ENCODE results near the genes ASB13 and IL15RA.

- PRO-cap, result no peak
- RAMPAGE, long total RNA, 2 experiments, result no peak in any of the 2 experiments
Observed at GRCh38 chr10:5403532-5403789, 1.2 kb downstream of the TUBAL3 start.

- PRO-cap, result no peak
- RAMPAGE, long total RNA, 2 experiments, result no peak in any of the 2 experiments
Observed at GRCh38 chr10:5486187-5486677, 13.1 kb downstream of the CALML5 start.

DNA sequence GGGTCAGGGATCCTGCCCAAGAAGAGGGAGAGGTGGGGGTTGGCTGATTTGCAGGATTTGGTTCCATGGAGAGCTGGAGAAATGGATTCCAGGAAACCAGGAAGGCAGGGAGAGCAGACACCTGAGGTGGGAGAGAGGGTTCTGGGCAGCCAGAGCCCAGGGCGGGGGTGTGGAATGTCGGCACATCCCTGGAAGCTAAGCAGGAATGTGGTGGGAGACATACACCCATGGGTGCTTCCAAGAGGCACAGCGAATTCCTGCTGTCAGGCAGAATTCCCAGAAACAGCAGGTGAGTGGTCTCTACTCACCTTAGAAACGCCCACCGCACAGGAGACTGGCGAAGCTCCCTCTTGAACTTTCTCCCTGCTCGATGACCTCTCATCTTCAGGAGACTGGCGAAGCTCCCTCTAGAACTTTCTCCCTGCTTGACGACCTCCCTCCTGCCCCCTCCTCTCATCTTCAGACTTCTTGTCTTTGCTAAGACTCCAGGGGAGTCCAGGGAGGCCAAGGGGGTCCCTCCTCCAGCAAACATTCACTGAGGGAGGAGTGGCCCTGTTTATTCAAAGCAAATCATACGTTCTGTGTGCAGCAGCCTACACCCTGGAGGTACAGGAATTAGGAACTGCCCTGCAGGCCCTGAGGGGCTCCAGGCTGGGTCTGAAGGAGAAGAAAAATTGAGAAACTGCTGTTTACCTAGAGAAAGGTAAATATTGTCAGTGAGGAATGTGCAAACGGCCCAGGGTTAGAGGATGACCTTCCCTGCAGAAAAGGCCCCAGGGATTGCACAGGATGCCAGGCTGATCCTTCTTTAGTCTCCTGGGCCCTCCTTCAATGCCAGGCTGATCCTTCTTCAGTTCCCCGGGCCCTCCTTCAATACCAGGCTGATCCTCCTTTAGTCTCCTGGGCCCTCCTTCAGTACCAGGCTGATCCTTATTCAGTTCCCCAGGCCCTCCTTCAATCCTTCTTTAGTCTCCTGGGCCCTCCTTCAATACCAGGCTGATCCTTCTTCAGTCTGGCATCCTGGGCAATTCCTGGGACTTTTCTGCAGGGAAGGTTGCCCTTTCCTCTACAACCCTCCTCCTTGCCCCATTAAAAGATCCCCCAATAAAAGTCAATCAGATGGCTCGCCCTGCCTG, 5.8 kb downstream of the CALML5 start:
- PRO-cap, result no peak
- RAMPAGE, long total RNA, 2 experiments, result no peak in any of the 2 experiments

GRCh38 chr10:5547549-5548900, 23.3 kb downstream of the CALML3 start:
- PRO-cap, result bidirectional peak, plus-strand start at chr10:5548290, minus-strand start at chr10:5548259
- RAMPAGE, long total RNA, 2 experiments, result no peak in any of the 2 experiments

DNA sequence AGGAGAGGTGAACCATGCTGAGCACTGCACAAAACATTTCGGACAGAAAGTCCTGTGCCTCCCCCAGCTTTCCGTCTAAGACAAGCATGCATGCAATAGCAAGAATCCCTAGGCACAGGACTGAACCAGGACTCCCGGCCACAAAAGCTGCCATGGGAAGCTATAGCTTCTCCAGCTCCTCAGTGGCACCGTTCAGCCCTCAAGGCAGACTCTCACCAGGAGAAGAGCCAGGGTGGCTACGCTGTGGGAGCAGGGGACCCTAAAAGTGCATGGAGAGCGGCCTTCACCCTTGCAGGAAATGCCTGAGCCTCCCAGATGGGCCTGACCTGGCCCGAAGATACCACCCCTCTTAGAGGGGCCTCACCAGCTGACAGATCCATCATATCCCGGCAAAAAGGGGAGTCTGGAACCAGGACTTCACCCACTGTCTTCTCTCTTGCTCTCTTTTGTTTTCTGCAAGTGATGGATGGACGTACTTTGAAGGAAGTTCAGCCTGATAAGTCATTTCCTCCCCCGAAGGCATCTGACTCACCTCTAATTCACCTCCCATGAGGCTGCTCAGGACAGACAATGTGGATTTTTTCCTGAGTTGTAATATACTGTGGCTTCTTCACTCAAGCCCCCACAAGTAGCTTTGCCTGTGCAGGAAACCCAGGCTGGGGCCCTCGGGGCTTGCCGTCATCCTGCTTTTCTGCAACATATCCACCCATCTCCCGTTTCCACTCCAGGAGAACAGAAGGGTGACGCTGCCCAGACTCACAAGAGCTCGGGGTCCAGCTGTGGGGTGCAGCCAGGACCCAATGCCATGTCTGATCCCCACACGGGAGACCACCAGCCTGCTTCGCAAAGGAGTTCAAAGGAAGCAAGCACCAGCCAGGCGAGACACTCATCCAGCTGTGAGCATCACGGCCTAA, 70.5 kb downstream of the ASB13 start:
- PRO-cap, result no peak
- RAMPAGE, long total RNA, 2 experiments, result no peak in any of the 2 experiments

GRCh38 chr10:5665862-5666878, at the start of gene ASB13:
Gene ASB13 (minus strand): TSS chr10:5666595.
- PRO-cap, result unidirectional peak, minus-strand start at chr10:5666595
- RAMPAGE, long total RNA, 2 experiments, result start-site peak on the minus strand in 1 of 2 experiments, at chr10:5666578-5666588 at its widest, 23 reads per replicate

- PRO-cap, result no peak
- RAMPAGE, long total RNA, 2 experiments, result no peak in any of the 2 experiments
Observed at GRCh38 chr10:5858777-5859372, 30.8 kb downstream of the ANKRD16 start.

DNA sequence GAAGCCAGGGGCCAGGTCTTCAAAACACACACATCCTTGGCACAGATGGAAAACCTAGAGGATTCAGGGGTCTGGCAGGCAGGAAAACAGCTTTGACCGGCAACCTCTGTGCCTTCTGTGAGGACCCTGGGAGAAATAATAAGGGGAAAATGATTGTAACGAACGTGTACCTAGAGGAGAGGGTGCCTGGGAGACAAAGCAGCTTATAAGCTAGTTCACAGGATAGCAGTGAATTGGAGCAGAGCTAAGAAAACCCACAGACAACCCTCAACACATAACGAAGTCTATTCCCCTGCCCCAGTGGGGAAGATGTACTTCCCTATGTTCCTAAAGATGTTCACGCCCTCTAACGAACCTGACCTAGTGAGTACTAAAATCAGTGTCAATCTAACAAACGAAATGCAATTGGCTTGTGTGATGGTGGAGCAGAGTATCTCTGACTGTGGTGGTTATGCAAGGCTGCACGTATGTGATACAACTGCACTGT, 1.5 kb downstream of the ANKRD16 start:
- PRO-cap, result no peak
- RAMPAGE, long total RNA, 2 experiments, result no peak in any of the 2 experiments

- PRO-cap, result no peak
- RAMPAGE, long total RNA, 2 experiments, result no peak in any of the 2 experiments
Observed at GRCh38 chr10:5902793-5903304, 12.8 kb downstream of the FBH1 start.

- PRO-cap, result no peak
- RAMPAGE, long total RNA, 2 experiments, result no peak in any of the 2 experiments
Observed at GRCh38 chr10:5972868-5973269, 4.5 kb downstream of the IL15RA start.

- PRO-cap, result bidirectional peak, plus-strand start at chr10:5977675, minus-strand start at chr10:5977611; bidirectional peak, plus-strand start at chr10:5978236, minus-strand start at chr10:5978046
- RAMPAGE, long total RNA, 2 experiments, result start-site peak on the minus strand in 2 of 2 experiments, at chr10:5977925-5978091 at its widest, 35 to 73 reads per replicate
Observed at GRCh38 chr10:5977160-5978101, at the start of gene IL15RA. Gene IL15RA (minus strand): TSS chr10:5977543.

GRCh38 chr10:5984259-5984566, 6.9 kb upstream of the IL15RA start:
- PRO-cap, result no peak
- RAMPAGE, long total RNA, 2 experiments, result no peak in any of the 2 experiments

DNA sequence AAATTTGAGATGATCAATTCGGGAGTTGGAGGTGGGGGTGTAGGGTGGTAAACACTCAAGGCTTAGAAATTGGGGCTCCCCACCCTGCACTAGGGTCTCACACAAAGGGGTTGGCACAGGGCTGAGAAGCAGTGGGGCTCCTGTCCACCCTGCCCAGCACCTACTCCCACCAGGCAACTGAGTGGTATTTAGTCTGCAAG, 27.3 kb downstream of the IL2RA start:
- PRO-cap, result no peak
- RAMPAGE, long total RNA, 2 experiments, result no peak in any of the 2 experiments

- PRO-cap, result no peak
- RAMPAGE, long total RNA, 2 experiments, result no peak in any of the 2 experiments
Observed at GRCh38 chr10:6068947-6069480, 6.8 kb upstream of the IL2RA start.

DNA sequence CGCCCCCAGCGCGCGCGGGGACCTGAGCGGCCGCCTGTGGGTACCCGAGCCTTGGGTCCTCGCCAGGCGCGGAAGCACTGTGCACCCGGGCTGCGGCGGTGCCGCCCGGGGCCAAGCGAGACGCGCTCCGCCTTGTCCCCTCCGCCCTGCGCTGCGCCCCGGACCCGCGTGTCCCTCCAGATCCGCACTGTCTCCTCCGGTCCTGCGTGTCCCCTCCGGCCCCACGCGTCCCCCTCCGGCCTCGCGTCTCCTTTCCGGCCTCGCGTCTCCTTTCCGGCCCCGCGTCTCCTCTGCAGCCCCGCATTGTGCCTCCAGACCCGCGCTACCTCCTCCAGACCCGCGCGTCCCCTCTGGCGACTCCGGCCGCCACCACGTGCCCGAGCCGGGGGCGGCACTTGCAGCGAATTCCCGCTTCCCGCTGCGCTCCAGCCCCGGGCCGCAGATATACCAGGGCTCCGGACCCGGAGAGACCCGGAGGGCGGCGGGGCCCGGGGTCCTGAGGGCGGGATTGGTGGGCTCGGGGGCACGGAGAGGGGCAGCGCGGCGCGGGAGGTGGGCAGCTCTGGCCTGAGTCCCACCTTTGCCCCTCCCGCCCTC, 56.3 kb downstream of the RBM17 start:
- PRO-cap, result no peak
- RAMPAGE, long total RNA, 2 experiments, result no peak in any of the 2 experiments

DNA sequence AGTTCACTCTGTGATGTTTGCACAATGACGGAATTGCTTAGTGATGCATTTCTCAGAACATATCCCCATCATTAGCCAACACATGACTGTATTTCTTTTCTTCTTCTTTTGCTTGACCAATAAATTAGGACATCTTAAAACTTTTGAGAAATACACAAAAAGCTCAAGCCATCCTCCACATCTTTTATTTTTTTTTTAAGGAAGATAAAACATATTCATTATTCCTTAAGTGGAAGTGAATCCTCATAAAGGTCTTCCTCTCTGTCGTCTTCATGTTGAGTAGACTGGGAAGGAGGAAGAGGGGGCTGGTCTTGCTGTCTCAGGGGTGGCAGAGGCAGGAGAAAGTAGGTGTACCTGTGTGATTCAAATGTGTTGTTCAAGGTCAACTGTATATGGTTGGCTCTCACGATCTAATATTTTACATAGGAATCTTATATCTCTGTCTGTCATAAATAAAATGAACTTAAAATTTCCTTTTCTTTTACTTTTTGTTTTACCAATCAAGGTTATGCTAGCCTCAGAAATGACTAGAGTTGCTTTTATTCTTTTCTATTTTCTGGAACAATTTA, 5.2 kb upstream of the PFKFB3 start:
- PRO-cap, result no peak
- RAMPAGE, long total RNA, 2 experiments, result no peak in any of the 2 experiments

DNA sequence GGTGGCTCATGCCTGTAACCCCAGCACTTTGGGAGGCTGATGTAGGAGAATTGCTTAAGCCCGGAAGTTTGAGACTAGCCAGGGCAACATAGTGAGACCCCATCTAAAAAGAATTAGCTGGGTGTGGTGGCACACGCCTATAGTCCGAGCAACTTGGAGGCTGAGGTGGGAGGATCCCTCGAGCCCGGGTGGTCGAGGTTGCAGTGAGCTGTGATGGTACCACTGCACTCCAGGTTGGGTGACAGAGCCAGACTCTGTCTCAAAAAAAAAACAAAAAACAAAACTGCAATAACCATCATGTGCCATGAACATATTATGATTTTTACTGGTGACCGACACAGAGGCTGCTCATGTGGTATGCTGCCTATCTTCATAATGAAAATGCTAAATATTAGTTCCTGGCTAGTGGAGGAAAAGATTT, 71.9 kb downstream of the PFKFB3 start:
- PRO-cap, result no peak
- RAMPAGE, long total RNA, 2 experiments, result no peak in any of the 2 experiments

- PRO-cap, result no peak
- RAMPAGE, long total RNA, 2 experiments, result no peak in any of the 2 experiments
Observed at GRCh38 chr10:6381876-6382527, 179.3 kb downstream of the PFKFB3 start.

DNA sequence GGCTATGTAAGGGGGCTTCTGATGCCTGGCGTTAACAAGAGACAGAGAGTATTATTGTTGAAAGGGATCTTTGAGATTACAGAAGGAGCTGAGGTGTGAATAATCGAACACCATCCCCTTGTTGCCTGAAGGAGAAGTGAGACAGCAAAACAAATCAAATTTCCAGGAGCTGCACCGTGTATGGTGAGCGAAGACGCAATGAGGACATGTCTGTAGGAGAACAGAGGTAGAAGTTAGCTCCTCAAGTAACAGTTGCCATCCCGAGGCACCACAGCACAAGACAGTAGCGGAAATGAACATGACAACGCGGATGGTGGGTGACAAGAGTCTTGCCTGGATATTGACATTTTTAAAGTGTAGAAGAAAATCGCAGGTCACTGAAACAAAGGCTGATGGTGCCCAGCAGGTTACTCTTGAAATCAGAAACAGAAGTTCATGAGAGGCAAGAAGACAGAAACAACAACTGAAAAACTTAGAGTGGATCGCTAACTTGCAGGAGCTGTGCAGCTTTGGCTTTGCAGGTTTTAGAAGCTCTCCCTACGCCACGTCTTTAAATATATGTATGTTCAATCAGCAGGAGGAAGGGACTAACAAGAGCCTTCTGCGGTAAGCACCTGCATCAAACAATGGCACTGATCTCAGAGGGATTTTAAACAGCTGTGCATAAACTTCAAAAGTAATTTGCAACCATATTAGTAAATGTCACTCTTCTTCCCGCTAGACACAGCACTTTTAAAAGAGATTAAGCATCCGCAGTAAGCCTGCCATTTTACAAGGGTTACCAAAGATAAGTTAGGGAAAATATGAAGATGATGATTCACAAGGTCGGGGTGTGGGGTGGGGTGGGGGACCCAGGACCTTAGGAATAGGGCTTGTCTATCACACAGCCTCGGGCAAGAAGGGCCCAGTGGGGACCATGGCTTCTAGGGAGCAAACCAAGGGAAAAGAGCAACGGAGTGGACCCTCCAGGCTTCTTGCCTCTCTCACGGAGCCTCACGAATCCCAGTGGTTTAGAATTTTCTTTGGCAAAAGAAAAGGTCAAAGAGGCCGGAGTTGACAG, 1.7 kb downstream of the PRKCQ start:
- PRO-cap, result no peak
- RAMPAGE, long total RNA, 2 experiments, result no peak in any of the 2 experiments

DNA sequence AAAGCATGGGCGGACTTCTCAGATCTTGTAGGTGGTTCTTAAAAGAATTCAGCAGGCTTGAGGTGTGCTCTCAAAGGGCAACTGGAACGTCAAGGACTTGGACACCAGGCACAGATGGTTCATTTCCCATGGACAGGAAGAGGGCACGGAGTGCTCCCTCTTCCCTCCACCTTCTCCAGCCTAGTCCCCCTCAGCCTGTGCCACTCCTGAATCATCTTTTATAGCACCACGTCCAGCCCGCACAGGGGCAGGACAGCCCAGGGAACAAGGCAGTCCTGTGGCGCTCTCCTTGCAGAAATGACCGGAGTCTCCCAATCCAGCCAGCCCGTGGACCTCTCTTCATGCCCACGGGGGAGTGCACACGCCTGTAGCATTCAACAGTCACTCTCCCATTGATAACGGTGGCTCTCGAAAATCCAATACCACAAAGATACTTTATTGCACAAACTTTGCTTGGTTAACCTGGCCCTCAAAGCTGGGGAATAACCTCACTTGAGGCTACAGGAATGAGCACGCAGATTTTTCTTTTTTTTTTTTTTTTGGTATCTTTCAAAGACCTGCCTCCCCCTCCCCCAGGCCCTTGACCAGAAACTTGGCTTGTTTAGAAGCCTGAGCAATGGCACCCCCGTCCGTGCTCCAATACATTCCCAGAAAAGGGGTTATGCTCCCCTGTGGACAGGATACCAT, 808 bp downstream of the PRKCQ start:
- PRO-cap, result no peak
- RAMPAGE, long total RNA, 2 experiments, result no peak in any of the 2 experiments

Measured in prostate gland (tissue), 2 donors.